Lower leg skin (tissue), 2 donors: ENCODE measurements around a stretch of chr10.

GRCh38 chr10:79266131-79266442 is 81.2 kb upstream of the PPIF start:
- PRO-cap, result no peak
- RAMPAGE, long total RNA, 2 experiments, result no peak in any of the 2 experiments

DNA sequence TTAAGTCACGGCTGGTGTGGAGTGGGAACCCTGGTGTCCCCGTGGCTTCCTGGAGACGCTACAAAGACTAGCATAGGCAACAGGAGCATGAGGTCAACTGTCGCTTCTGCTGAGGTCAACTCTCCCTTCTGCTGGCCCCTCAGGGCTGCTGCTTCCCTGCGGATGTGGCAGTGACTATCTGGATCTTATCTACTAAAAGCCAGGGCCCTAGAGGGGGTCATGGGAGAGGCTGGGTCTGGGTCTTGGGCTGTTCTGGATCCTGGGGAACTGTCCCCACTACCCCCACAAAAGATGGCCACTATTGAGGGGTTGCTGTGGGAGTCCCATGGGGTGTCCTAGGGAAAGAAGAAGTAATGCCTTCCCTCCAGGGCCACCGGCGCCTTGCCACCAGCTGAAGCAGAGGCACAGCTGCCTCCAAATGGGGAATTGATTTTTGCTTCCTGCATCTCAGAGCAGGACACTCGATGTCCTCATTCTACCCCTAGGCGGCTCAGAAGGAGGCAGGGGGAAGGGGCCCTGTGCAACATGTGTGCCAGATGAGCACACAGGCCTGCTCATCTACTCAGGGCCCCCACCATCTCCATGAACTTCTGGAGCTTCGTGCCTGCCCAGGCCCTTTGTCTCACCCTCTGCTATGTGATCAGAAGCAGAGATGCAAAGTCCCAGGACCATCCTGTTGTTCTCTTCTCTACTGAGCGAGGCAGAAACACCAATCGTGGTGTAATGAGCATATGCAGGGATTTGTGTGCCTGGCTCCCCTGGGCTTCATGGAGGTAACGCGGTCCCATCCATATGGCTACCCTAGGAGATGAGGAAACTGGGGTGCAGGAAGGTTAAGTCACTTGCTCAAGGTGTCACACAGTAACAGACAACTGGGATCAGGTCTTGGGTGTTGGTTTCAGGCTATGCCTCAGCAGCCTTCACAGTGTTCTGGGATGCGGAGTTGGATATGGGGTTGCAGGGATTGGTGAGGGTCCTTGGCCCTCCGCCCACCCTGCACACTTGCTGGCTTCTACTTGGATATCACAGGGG is 76.4 kb upstream of the PPIF start:
- PRO-cap, result no peak
- RAMPAGE, long total RNA, 2 experiments, result no peak in any of the 2 experiments

DNA sequence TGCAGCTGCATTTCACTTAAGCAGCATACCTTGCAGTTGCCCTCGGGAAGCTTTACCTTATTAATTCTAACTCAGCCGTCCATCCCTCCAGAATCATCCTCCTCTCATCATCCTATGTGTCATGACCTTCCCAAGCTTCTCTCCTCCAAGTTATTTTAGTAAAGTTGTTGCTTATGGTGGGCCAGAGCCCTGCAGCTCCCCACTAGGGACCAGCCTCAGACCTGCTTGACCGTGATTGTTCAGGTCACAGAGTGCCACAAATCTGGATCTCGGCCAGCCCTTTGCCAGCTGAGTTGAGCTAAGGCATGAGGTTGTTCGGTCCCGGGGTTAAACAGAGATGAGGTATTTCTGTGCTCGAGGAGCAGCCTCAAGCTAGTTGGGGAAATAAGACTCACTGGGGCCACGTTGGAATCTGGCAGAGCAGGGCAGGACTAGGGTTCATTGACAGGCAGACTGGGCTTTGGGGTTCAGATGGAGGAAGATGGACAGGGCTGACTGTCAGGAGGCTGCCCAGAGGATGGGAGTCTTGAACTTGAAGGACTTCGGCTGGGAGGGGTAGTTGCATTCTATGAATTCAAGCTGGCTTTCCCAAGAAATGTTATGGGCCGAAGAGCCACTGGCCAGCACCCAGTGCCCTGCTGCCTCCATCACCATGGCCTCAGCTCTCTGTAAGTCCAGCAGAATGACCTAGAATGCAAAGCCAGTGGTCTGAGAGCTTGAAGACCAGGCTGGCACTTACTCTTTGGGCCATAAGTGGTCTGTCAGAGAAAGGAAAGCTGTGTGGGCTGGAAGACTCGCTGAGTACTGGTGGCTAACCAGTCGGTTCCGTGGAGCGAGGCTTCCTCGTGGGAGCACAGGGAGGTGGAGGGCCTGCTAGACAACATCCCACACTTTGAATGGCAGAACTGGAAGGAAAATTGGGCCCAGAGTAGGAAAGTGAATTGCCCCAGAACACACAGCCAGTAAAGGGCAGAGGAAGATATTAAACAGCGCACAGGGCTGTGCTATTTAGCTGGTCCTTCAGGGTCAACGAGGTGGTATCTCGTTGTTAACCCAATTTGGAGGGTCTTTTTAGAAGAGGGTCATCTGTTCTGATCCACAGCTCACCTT is 66.0 kb upstream of the PPIF start:
- PRO-cap, result no peak
- RAMPAGE, long total RNA, 2 experiments, result no peak in any of the 2 experiments

- PRO-cap, result no peak
- RAMPAGE, long total RNA, 2 experiments, result no peak in any of the 2 experiments
Measured at GRCh38 chr10:79291974-79292408, 55.3 kb upstream of the PPIF start.

GRCh38 chr10:79306185-79306630 is 41.1 kb upstream of the PPIF start:
- PRO-cap, result no peak
- RAMPAGE, long total RNA, 2 experiments, result no peak in any of the 2 experiments

- PRO-cap, result no peak
- RAMPAGE, long total RNA, 2 experiments, result no peak in any of the 2 experiments
Measured at GRCh38 chr10:79323188-79323992, 23.9 kb upstream of the PPIF start.

GRCh38 chr10:79352804-79353573 is 5.7 kb downstream of the PPIF start:
- PRO-cap, result no peak
- RAMPAGE, long total RNA, 2 experiments, result no peak in any of the 2 experiments

DNA sequence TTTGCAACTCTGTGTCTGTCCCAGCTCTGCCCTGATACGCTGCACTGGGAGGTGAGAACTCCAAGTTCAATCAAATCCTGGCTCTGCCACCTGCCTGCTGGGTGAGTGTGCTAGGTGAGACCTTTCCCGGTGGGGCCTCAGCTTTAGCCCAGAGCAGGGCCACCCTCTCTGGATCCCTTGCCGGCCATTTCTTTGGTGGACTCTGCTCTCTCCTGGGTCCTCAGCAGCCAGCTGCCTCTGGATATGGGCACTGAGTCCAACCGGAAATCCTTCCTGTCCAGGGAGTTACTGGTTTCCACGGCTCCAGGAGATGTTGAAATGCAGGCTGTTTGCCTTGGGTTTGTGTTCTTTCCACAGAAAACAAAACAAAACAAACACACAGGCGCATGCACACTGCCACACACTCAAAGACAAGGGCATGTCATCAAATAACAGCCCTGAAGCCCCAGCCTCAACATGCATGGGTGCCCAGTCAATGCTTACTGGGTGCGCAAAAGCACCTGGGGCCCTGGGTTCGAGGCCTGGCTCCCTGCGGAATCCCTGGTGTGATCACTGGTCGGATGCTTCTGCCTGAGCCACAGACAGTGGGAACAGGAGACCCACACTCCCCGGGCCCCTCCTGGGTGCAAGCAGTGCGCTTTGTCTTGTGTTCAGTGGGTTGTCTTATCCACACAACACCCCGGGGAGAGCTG is 33.0 kb downstream of the PPIF start:
- PRO-cap, result no peak
- RAMPAGE, long total RNA, 2 experiments, result no peak in any of the 2 experiments

- PRO-cap, result no peak
- RAMPAGE, long total RNA, 2 experiments, result no peak in any of the 2 experiments
Measured at GRCh38 chr10:79394215-79395116, 47.2 kb downstream of the PPIF start.

- PRO-cap, result no peak
- RAMPAGE, long total RNA, 2 experiments, result no peak in any of the 2 experiments
Measured at GRCh38 chr10:79431861-79432456, 13.5 kb downstream of the ZCCHC24 start.

- PRO-cap, result no peak
- RAMPAGE, long total RNA, 2 experiments, result no peak in any of the 2 experiments
Measured at GRCh38 chr10:79765546-79766001, 61.0 kb upstream of the NUTM2E start.

DNA sequence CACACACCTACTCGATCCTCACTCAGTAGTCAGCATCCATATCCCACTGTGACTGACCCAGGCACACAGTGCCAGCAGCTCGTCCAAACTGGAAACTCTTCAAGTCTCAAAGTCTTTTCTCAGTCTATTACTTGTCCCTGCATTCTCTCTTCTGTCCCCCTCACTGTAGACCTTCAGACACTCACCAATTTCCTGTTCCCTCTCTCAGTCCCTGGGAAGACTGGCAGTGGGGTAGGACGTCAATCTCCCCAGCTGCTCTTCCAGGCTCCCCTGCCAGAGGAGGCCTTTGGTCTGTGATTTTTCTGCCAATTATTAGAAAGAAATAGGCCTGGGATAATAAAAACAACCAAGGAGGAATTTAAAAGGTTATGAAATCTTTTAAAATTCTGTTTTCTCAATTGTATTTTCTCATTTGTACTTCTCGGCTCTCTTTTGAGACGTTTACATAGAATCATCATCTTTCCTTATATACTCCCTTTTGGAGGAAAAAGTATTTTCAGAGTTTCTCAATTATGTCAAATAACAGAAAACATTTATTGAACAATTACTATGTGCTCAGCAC is 41.9 kb upstream of the NUTM2E start:
- PRO-cap, result no peak
- RAMPAGE, long total RNA, 2 experiments, result no peak in any of the 2 experiments

DNA sequence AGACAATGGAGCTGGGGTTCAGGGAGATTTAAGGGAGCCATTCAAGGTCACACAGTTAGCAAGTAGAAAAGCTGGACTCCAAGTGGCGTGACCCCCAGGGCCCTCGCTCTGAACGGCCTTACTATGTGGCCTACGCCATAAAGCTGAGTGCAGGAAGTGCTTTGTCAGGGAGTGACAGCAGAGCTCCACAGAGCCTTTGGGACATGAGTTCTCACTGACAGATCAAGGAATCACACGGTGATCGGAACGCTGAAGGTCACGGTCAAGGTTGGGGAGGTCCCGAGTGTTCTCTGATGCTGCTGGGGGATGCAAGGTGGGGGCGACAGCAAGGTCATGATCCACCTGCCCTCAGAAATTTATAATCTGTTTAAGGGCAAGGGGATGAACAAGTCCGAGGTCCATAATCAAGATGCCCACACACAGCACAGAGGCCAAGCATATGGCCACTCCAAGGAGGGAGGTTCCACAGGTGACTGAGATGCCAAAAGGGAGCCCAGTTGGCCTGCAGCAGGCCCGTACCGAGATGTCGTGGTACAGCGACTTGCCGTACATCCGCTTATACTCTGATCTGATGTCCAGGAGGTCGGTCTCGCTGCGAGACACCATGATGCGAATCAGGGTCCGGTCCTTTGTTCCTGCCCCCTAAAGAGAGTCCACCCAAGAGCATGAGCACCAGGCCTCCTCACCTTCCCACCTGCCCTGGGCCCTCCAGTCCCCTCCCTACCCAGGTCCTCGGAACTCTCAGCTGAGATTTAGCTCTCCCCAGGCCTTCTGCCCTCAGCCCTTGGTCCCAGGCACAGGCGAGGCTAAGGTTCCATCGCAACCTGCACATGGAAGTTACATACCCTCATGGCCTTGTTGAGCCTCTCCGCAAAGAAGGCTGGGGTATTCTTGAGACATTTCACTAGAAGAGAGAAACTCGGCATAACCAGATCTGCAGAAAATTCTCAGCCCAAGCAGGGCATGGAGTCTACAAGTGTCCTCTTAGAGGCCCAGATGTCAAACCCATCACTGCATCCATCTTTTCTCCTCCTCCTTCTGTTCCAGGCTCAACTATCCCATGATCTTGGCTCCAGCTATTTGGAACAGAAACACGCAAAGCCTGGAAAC is 24.9 kb downstream of the PLAC9 start:
- PRO-cap, result no peak
- RAMPAGE, long total RNA, 2 experiments, result no peak in any of the 2 experiments

- PRO-cap, result no peak
- RAMPAGE, long total RNA, 2 experiments, result no peak in any of the 2 experiments
Measured at GRCh38 chr10:80159559-80160304, 27.2 kb downstream of the PLAC9 start.

DNA sequence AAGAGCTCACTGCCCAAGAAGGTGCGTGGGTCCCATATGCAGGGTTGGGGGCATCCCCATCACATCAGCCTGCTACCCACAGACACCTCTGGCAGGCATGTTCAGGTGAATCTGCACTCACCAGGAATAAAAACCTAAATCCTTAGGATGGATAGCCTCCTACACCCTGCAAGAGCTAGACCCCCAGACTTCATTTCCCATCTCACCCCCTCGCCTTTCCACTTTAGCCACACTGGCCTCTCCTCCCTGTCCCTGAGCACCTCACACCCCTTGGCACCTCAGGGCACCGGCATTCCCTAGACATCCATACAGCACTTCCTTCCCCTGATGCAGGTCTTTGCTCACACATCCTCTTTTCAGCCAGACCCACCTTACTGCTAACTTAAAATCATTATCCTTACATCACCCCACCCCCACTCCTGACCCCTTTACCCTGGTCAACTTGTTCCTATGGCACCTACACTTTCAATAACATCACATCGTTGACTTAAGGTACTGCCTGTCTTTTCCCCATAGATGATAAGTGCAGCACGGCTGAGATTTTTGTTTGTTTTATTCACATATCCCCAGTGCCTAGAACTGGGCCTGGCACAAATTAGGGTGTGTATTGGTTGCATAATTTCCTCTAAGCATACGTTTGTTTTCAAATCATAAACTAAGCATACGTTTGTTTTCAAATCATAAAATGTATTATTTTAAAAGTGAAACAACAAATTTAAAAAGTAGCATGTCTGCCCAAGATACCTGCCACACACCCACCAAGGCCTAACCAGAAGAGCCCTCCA is 35.5 kb downstream of the ANXA11 start:
- PRO-cap, result no peak
- RAMPAGE, long total RNA, 2 experiments, result no peak in any of the 2 experiments

- PRO-cap, result no peak
- RAMPAGE, long total RNA, 2 experiments, result no peak in any of the 2 experiments
Measured at GRCh38 chr10:80187332-80187814, 18.0 kb downstream of the ANXA11 start.

- PRO-cap, result no peak
- RAMPAGE, long total RNA, 2 experiments, result no peak in any of the 2 experiments
Measured at GRCh38 chr10:80292604-80293087, 3.2 kb upstream of the MAT1A start.

- PRO-cap, result no peak
- RAMPAGE, long total RNA, 2 experiments, result no peak in any of the 2 experiments
Measured at GRCh38 chr10:80320175-80320796, 30.8 kb upstream of the MAT1A start.

- PRO-cap, result no peak
- RAMPAGE, long total RNA, 2 experiments, result no peak in any of the 2 experiments
Measured at GRCh38 chr10:80333901-80334314, 22.6 kb downstream of the DYDC1 start.

GRCh38 chr10:80413167-80413920 is 5.0 kb downstream of the PRXL2A start:
- PRO-cap, result unidirectional peak, plus-strand start at chr10:80413843
- RAMPAGE, long total RNA, 2 experiments, result start-site peak on the plus strand in 2 of 2 experiments, at chr10:80413845-80413863 at its widest, 44 to 55 reads per replicate